ENCODE measurements around the gene TCF21.

DNA sequence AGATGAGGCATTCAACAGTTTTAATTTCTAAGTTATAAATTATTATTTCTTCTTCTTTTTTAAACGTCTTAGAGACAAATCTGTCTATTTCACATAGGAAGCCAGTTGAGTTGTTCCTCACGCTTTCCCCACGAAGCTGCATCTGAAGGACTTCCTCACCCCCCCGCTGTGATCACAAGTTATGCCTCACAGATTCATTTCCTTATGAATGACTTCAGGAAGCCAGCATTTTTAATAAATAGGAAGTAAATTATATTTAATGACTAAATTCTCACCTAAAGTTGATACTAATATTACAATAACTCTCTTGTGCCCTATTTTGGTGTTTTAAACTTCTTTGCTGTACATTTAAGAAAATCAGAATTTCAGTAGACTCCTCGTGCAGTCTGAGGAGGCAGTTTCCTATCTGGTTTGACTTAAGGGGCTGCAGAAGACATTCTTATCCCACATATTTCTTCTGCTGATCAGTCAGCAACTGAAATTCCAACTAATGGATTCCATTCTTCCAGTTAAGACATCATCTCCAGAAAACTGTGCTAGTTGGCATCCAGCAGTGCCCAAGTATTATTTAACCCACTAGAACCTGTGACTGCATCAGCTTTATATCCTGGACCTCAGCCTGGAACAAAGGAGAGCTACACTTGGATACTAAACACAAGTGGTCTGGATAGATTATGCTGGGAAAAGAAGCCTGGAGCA lies 182.7 kb upstream of the CCN2 start:
- PRO-cap: no peak

- PRO-cap: no peak
Measured at GRCh38 chr6:132659373-132659718, 364 bp upstream of the TAAR1 start.

DNA sequence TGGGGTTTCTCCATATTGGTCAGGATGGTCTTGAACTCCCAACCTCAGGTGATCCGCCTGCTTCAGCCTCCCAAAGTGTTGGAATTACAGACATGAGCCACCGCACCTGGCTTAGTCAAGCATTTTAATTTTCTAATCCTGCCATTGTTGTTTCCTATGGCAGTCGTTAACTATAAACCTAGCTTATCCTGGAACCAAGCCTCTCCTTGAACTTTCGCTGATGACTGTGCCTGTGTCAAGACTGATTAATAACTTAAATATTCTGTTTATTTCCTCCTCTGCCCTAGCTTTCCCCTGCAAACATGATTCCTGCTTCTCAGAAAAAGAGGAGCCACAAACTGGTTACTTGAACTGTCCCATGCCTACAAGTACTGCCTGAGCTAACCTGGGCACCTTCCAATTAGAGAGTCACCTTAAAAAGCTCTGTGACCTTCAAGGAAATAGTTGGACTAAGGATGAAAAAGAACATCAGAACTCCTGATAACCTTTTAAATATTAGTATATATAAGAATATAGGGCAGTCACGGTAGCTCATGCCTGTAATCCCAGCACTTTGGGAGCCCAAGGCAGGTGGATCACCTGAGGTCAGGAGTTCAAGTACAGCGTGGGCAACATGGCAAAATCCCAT lies 1.4 kb downstream of the VNN1 start:
- PRO-cap: no peak

DNA sequence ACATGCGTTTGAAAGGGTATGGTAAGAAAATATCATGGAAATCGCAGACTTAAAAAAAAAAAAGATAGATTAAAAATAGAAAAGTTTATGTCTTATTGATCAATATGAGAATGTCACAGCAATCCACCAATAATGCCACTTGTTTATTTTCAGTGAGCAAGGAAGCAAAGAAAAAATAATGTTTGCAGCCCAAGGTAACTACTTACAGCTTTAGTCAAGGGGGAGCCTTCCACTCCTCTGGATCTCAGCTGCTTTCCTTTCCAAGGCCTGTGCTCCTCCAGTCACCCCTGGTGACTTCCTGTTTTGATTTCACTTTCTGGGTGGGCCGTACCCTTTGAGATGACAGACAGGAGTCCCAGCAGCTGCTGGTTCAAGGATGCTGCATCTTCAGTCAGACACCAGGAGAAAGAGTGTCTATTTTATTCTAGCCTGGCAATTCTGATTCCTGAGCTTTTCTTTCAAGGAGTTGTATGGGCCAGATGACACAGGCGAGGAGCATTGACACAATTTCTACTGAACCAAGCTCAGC lies 5.5 kb upstream of the VNN2 start:
- PRO-cap: no peak

GRCh38 chr6:132822892-132823394 lies 8.6 kb downstream of the RPS12 start:
- PRO-cap: no peak

DNA sequence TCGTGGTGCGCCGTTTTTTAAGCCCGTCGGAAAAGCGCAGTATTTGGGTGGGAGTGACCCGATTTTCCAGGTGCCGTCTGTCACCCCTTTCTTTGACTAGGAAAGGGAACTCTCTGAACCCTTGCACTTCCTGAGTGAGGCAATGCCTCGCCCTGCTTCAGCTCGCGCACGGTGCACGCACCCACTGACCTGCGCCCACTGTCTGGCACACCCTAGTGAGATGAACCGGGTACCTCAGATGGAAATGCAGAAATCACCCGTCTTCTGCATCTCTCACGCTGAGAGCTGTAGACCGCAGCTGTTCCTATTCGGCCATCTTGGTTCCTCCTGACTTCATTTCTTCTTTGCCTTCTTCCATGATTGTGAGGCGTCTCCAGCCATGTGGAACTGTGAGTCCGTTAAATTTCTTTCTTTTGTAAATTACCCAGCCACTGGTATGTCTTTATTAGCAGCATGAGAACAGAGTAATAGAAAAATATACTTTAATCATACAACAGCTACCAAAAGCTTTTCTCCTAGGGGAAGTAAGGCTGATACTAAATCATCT lies 93.3 kb upstream of the EYA4 start:
- PRO-cap: no peak

- PRO-cap: no peak
Measured at GRCh38 chr6:133888681-133889623, at the start of gene TCF21. TCF21 (plus strand) TSS chr6:133889113.

GRCh38 chr6:133899429-133899914 lies 10.6 kb downstream of the TCF21 start:
- PRO-cap: no peak

DNA sequence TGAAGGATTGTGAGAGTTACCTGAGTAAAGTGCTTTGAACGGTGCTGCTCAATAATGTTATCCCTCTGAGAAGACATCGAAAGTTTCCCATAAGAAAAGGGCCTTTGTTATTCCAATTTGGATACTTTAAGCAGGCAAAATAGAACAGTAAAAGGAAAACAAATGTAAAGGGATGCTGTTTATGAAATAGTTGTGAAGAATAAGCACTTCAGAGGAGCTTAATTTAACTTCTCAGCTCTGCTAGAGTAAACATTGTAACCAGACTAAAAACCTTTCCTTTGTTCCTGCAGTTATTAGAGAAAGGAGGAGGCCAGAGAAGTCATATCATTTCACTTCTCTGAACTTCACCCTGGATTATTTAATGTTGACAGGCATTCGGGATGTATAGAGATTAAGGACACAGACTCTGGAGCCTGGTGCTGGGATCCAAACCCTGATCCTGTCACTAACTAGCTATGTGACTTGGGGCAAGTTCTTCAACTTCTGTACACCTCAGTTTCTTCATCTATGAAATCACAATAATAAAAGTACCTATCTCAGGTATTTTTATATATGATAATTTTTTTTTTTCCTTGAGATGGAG lies 5.6 kb downstream of the SGK1 start:
- PRO-cap: no peak

DNA sequence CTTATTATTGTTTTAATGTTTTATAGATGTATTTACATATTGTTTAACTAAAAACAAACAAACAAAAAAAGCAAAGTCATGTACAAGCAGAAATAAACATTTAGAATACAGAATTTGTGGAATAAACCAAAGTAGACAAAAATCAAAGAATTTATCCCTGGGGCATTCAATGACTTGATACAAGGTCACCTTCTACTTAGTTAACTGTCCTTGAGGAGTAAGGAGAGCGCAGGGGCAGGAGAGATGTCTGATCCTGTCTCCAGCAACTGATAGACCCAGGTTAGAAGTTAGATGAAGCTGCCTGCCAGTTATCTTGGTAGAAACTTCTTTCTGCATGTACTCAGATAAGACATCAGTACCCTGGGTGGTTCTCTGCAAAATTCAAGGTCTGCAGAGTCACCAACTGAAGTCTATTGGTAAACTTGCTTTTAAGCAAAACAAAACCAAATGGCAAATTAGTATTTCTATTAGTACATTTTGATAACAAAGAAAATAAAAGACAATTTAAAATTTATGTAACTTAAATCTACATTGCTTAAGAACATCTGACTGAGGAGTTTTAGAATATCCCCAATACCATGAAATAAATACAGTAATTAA lies 2.7 kb downstream of the SGK1 start:
- PRO-cap: no peak

DNA sequence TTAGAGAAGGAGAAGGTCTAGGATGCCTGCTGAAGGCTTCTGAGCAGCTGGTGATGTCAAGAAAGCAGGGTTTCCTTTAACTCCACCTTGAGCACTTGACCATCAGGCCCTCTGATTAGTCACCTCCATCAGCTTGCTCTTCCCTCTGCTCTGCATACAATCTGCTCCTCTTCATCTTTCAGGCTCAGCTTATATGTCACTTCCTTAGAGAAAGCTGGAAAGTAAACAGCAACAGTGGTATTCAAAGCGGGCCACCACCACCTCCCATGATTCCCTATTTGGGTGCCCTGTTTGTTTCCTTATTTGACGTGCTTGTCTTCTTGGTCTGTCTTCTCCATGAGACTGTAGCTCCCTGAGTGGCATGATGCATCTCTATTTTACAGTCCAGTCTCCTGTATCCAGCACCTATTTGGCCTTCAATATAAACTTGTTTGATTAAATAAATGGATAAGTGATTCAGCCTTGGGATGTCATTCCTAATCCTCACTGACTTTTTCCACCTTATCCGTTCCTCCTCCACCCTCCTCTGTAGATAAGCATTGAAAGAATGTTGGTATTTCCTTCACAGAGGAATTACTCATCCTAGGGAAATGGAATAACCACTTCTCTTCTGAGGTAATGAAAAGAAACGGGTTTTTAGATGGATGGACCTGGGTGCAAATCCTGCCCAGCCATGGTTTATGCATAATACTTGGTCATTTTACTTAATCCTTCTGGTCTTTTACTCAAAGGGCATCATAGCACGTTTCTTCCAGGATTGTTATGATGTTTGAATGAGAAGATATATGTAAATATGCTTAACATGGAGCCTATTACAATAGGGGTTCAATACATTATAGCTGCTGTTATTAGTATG lies 102.9 kb upstream of the SGK1 start:
- PRO-cap: no peak

DNA sequence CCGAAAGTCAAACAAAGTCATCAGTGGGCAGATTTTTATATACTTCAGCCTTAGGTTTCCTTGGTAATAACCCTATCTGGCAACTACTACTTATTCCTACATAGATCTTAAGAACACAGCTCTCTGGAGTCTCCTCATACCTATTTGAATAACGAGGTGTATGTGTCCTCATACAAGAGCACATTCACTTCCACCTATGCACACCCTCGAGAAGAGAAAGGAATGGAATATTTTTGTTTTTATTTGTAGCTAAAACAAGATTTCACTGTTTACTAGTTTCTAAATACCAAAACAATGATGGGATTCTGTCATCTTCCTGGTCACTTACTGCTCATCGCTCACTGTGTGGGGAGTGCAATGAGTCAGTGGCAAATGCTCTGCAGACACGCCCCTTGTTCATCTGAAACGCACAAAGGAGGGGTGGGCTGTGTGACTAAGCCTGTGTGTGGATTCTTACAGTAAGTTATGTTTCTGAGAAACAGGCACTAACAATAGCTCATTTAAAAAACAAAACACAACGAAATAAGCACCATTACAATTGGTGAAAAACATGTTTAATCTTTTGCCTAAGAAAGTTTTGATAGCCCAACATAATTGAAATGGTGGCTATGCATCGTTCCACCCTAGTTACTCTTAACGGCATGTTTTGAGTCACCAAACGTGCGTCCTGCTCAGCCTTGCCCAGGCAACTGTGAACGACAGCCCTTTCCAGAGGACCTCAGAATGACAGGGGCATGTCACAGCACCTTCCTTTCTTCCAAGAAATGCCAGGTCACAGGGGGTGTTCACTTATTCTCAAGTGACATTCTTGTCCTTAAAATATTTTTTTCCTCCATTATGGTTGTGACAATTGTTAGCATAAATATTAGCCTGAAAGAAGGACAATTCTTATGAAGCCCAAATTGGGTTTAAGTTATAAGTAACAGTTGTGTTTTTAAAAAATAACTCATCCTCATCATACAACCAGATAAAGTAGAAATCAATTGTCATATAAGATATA lies 118.4 kb upstream of the SGK1 start:
- PRO-cap: no peak

DNA sequence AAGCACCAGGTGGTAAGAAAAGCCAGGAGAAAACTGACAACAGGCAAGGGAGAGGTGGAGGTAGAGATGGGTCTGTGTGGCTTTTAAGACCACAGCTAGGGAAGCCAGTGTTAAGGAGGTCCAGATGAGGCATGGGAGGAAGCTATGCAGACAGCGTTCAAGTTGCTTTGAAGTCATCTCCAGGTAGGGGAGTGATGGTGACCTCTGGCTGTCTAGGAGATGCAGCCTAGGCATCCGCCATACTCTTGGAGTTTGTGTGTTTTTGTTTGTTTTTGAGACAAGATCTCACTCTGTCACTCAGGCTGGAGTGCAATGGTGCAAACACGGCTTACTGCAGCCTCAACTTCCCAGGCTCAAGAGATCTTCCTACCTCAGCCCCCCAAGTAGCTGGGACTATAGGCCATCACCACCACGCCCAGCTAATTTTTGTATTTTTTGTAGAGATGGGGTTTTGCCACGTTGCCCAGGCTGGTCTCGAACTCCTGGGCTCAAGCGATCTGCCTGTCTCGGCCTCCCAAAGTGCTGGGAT lies 143.0 kb upstream of the SGK1 start:
- PRO-cap: no peak

DNA sequence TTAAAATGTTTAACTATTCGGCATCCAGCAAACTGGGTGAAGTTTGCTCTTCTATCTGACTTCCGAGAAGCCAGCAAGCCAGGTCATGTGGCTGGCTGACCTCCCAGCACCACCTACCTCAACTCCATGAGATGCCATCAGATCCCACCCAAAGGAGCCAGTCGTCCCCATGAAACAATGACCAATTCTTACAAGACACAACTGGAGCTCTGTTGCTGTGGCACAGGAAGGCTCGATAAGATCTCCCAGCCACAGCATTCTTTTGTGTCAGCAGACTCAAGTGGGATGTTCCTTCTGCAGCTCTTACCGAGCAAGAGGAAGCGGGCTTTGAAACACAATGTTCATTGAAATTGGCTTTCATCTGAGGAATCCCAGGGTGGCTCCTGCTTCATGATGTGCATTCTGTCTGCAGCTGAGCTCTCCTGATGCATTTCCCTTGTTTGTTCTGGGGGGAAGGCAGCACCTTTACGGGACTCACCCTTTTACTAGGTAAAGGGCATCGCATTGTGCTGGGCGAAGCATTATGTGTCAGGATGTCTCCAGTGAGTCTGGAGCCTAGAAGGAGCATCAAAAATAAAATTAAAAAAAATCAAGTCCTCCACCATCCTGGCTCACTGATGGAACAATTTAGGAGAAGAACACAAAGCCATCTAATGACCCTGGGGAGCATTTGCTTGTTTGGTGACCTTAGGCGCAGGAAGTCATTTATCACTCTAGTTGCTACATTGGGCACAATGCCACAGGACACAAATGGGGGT lies 222.0 kb upstream of the SGK1 start:
- PRO-cap: no peak

- PRO-cap: no peak
Measured at GRCh38 chr6:134673219-134673717, 276.6 kb downstream of the ALDH8A1 start.

- PRO-cap: no peak
Measured at GRCh38 chr6:134851668-134852062, 98.2 kb downstream of the ALDH8A1 start.

- PRO-cap: no peak
Measured at GRCh38 chr6:135084491-135084933, 29.9 kb upstream of the HBS1L start.

GRCh38 chr6:135189465-135190659 lies 8.8 kb downstream of the MYB start:
- PRO-cap: no peak

DNA sequence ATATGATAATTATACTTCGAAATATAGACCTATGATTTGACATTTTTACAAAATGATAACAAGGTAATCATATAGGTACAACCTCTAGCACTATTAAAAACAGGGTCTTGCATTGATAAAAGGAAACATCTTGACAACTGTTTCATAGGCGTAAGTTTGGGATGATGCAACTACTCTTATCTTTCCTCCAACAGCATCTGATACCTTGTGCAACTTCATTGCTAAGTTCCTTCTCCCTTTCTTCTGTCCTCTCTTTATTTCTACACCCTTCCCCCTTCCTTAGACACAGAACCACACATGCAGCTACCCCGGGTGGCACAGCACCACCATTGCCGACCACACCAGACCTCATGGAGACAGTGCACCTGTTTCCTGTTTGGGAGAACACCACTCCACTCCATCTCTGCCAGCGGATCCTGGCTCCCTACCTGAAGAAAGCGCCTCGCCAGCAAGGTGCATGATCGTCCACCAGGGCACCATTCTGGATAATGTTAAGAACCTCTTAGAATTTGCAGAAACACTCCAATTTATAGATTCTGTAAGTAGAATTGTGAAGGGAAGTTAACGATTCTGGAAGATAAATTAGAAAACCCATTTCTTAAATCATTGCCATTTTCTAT lies 14.5 kb downstream of the MYB start:
- PRO-cap: no peak

DNA sequence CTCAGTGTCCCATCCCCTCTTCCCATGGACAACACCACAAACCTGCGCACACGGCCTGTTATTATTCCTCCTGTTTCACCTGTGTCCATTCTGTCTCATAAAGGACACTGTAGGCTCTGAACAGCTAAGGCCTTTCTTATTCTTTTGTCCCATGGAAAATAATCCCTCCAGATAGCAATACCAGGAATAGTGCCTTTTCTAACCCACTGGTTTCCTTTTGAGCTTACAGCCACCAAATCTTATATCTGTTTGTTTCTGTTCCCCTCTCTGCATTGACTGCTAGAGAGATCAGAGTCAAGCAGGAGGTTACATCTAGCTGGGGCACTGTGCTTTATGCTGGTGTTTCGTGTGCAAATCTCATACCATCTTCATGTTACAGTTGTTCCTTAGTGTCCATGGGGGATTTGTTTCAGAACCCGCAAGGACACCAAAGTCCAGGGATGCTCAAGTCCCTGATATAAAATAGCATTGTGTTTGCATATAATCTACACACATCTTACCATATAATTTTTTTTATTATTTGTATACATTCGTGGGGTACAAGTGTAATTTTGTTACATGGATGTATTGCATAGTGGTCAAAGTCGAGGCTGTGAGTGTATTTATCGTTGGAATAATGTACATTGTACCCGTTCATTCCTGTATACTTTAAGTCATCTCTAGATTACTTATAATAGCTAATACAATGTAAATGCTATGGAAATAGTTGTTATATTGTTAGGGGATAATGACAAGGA lies 34.9 kb downstream of the MYB start:
- PRO-cap: no peak